ENCODE measurements around a stretch of chr4.

DNA sequence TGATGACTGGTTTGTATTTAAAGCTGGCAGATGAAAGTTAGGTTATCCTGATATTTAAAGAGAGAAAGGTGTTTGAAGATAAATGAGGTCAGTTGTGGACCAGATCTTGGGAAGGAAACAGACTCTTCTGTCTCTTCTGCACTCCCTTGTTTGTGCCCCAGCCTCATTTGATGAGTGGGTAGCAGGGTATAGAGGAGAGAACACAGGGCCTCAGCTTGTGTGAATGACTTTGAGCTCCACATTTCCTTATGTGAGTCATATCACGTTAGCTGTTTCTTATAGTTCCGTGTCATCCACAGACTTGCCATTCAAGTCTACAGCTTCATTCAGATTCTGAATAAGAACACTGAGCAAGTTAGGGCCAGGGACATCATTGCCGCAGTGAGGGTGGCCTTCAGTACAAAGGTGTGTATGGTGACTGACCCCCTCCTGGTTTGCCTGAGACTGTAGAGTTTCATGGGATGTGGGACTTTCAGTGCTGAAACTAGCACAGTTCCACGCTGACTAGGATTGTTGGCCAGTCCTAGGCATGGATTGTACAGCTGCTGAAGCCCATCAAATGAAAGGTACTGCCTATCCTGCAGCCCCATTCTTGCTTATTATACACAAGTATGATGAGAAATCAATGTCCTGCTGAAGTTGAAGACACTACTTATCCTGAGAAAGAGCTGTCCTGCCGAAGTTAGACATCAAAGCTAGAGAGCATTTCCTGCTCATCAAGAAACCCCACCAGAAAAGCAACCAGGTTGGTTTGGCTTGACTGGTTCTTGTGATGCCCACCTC is 23.6 kb downstream of the KLF3 start:
- PRO-cap = bidirectional peak, plus-strand start at position 340 of the sequence, minus-strand start at position 250 of the sequence
- RAMPAGE, long total RNA, 4 experiments = no peak in any of the 4 experiments

DNA sequence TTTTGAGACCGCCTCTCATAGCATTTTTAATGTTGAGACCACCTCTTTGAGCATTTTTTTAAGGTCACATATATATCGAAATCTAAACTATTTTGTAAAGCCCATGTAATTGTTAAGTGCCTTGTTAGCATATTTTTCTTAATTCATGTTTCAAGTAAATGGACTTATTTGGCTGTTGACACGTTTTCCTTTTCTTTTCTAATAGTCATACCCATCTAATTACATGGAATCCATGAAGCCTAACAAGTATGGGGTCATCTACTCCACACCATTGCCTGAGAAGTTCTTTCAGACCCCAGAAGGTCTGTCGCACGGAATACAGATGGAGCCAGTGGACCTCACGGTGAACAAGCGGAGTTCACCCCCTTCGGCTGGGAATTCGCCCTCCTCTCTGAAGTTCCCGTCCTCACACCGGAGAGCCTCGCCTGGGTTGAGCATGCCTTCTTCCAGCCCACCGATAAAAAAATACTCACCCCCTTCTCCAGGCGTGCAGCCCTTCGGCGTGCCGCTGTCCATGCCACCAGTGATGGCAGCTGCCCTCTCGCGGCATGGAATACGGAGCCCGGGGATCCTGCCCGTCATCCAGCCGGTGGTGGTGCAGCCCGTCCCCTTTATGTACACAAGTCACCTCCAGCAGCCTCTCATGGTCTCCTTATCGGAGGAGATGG is 24.5 kb downstream of the KLF3 start:
- PRO-cap = no peak
- RAMPAGE, long total RNA, 4 experiments = no peak in any of the 4 experiments

- PRO-cap = unidirectional peak, plus-strand start at chr4:38781068
- RAMPAGE, long total RNA, 4 experiments = no peak in any of the 4 experiments
Measured at GRCh38 chr4:38780914-38781370, 1.8 kb downstream of the TLR10 start.

DNA sequence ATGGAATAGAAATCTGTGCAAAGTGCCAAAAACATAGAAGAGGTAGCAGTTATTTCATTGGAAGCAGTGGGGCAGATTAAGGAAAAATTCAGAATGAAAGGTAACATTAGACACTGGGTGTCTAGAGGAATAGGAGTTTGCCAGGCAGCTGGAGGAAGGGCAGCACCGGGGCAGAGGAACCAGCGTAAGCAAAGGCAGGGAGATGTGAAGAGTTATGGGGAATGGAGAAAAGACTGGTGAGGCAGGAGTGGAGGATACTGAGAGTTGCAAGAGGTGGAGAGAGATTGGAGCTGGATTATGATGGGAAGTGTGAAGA is 1.6 kb downstream of the FAM114A1 start:
- PRO-cap = no peak
- RAMPAGE, long total RNA, 4 experiments = no peak in any of the 4 experiments

DNA sequence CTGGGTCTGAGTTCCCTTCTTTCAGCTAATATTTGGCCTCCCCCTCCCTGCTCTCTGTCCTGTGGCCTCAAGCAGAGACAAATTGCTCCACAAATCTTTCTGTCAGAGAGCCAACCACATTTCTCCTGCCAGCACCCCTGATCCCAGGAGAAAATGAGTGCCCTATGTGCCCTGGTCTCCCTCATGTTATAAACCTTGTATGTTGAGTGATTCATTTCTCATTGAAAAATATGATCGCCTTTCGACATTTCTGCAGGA is 82.0 kb downstream of the TMEM156 start:
- PRO-cap = no peak
- RAMPAGE, long total RNA, 4 experiments = no peak in any of the 4 experiments

GRCh38 chr4:39289742-39290302 is 76.3 kb downstream of the RFC1 start:
- PRO-cap = no peak
- RAMPAGE, long total RNA, 4 experiments = no peak in any of the 4 experiments

GRCh38 chr4:39455561-39456570 is 2.9 kb downstream of the RPL9 start:
- PRO-cap = no peak
- RAMPAGE, long total RNA, 4 experiments = no peak in any of the 4 experiments

- PRO-cap = bidirectional peak, plus-strand start at chr4:39459539, minus-strand start at chr4:39459462
- RAMPAGE, long total RNA, 4 experiments = no peak in any of the 4 experiments
Measured at GRCh38 chr4:39459147-39459730, 383 bp downstream of the LIAS start.

GRCh38 chr4:39472237-39472822 is 13.5 kb downstream of the LIAS start:
- PRO-cap = no peak
- RAMPAGE, long total RNA, 4 experiments = no peak in any of the 4 experiments

GRCh38 chr4:39485243-39485610 is 26.4 kb downstream of the LIAS start:
- PRO-cap = no peak
- RAMPAGE, long total RNA, 4 experiments = no peak in any of the 4 experiments

GRCh38 chr4:39527681-39528548 is 676 bp upstream of the UGDH start:
- PRO-cap = bidirectional peak, plus-strand start at chr4:39527754, minus-strand start at chr4:39527390; bidirectional peak, plus-strand start at chr4:39528013, minus-strand start at chr4:39528026; bidirectional peak, plus-strand start at chr4:39528286, minus-strand start at chr4:39528223
- RAMPAGE, long total RNA, 4 experiments = start-site peak on the plus strand in 2 of 4 experiments, at chr4:39527719-39528118 at its widest, 16 to 36 reads per replicate

DNA sequence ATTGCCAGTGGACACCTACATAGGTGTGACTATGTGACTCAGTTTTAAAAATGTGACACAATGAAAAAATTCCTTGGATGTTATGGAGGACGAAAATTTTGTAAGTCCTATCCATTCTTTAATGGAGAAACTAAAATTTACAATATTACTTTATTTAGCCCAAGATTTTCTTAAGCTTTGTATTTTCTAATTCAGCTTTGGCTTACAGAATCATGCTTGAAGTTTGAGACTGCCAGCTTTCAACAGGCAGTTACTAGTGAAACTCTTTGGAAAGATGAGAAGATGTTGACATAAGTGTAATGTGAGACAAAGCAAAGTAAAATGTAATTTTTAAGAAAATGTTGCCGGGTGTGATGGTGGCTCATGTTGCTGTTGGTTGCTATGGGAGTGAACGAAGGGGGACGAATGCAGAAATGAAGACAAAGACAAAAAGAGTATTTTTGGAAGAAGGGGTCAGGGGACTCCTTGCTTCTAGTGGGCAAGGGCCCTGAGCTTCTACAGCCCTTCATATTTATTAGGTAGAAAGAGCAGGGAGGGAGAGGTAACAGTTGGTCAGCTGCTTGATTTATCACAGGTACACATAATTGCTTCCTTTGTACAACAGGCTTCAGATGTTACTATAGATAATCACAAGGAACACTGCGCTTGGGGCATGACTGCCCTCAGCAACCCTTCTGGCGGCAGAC is 11.8 kb upstream of the UGDH start:
- PRO-cap = no peak
- RAMPAGE, long total RNA, 4 experiments = no peak in any of the 4 experiments

DNA sequence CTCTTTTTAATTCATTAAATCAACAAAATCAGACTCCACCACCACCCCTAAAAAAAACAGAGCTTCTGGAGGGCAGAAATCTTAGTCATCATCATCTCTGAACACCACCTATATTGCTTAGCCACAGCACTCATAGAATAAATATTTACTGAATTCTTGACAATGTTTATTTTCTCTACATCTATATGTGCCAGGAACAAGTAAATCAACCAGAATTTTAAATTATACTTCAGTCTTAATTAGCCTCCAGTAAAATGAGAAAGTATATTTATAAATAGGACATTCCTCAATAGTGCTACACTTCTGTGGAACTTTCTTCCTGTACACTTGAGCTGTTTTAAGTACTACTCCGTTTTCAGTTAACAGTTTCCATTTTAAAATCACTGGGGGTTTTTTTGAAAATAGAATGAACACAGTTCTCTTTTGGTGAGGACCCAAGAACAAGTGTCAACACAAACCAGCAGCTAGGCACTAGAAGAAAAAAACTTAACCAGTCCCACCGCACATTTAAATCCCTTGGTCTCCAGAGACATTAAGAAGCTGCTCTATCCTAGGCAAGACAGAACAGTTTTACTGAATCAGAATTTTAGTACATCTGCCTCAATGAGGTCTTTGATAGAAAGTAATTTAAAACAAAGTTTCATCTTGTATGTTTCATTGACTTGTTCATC is 25.5 kb downstream of the SMIM14 start:
- PRO-cap = no peak
- RAMPAGE, long total RNA, 4 experiments = no peak in any of the 4 experiments

DNA sequence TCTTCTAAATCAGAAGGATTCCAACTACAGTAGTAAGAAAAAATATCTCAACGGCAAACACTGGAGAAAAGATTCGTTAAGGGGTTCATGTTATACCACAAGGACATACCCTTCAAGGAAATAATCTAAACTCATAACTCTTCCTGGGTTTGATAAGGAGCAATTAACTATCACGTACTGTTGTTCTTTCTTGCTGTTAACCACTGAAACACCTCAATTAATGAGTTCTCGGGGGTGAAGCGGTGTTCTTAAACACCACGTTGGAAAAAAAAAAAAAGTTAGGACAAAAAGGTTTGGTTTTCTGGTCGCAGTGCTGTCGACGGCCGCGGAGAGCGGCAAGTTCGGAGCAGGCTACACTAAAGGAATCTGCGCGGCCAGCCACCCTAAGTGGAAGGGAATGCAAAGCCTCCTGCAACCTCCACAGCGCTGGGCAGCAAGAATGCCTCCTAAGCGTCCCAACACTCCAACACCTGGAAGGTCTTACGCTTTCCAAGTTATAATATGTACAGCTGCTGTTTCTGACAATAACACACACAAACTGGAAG is 1.3 kb downstream of the SMIM14 start:
- PRO-cap = unidirectional peak, plus-strand start at position 322 of the sequence; bidirectional peak, plus-strand start at position 364 of the sequence, minus-strand start at position 358 of the sequence
- RAMPAGE, long total RNA, 4 experiments = no peak in any of the 4 experiments

DNA sequence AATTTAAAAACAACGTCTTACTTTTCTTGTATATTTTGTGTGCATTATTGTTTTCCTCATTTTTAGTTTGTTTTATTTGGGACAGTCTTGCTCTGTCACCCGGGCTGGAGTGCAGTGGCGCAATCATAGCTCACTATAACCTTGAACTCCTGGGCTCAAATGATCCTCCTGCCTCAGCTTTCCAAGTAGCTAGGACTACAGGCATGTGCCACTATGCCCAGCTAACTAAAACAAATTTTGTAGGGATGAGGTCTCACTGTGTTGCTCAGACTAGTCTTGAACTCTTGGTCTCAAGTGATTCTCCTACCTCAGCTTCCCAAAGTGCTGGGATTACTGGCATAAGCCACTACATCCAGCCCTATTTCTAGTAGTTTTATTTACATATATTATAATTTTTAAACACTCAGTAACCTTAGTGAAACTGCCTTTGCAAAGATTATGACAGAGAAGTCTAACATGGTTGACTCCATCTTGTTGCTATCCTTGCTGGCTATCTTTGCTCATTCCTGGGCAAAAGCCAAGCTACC is 9.7 kb upstream of the SMIM14 start:
- PRO-cap = no peak
- RAMPAGE, long total RNA, 4 experiments = no peak in any of the 4 experiments

DNA sequence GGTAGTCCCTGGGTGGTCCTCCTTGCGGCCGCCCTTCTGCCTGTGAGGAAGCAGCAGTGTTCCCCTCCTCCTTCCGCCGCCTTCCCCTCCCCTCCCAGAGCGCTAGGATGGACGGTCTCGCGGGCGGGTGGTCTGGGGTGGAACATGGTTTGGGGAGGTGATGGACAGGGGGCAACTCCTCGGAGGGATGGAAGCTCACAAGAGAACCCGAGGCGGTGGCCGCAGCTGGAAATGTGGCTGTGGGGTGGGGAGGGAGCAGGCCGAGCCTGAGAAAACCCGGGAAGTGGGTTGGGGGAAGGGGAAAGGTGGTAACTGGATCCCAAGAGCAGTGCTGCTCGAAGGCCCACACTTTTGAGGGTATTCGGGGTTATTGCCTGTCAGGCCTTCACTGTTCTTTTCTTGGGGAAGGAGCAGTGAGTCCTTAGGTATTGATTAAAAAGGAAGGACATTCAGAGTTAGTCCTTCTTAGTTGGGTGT is 571 bp downstream of the UBE2K start:
- PRO-cap = unidirectional peak, minus-strand start at position 84 of the sequence
- RAMPAGE, long total RNA, 4 experiments = no peak in any of the 4 experiments

DNA sequence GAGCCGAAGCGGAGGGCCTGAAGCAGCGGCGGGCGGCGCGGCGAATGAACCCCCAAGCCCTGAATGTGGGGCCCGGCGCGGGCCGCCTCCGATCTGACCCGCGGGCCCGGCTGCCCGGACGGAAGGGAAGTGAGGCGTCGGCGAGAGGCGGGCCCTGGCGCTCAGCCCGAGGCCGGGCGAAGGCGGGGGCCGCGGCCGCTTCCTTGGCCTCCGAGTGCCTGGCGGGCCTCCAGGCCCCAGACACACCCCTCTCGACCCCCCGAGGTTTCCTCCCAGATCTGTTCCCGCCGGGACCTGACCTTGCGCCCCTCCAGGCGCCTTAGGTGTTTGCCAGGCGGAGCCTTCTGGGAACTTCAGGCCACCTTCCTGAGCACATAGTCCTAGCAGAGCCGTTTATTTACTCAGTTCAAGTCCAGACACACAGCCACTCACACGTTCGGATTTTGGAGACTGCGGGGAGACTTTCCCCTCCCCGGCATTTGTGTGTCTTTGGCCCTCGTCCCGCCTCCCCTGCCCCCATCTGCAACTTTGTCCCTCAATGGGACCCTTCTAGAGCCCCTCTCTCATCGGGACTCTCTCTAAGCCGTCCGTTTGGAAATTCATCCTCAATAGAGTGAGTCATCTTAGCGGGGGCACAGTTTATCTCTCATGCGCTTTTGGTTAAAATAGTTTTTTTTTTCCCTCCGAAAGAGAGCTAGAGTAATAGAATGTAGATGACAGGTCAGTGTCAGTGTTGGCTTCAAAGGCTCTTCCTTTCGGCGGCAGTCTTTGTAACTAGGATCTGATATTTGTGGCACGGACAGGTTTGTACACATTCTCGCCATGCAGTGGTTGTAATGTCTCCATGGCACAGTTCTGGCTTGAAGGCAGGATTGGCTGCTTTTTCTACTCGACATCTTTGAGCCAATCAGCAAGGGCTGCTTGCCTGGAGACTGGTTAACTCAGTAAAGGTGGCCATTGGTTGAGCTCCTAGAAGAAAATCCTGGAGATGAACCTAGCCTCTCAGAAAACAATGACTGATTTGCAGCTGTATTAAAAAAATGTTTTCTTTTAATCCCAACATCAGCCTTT is 790 bp downstream of the N4BP2 start:
- PRO-cap = bidirectional peak, plus-strand start at position 164 of the sequence, minus-strand start at position 120 of the sequence; bidirectional peak, plus-strand start at position 404 of the sequence, minus-strand start at position 318 of the sequence; bidirectional peak, plus-strand start at position 724 of the sequence, minus-strand start at position 615 of the sequence; bidirectional peak, plus-strand start at position 1,005 of the sequence, minus-strand start at position 857 of the sequence
- RAMPAGE, long total RNA, 4 experiments = start-site peak on the minus strand in 1 of 4 experiments, centred at position 107 of the sequence, 6 reads per replicate

DNA sequence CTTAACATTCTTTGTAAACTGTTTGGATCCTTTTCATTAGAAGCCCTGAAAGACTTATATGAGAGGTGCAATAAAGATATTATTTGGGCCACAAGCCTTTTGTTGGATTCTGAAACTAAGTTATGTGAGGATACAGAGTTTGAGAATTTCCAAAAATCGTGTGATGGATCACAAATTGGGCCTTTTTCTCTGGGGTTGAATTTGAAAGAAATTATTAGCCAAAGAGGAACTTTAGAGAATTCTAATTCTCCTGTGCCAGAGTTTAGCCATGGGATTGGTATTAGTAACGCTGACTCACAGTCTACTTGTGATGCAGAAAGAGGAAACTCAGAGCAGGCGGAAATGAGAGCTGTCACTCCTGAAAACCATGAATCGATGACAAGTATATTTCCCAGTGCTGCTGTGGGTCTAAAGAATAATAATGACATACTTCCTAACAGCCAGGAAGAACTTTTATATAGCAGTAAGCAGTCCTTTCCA is 64.8 kb downstream of the N4BP2 start:
- PRO-cap = no peak
- RAMPAGE, long total RNA, 4 experiments = no peak in any of the 4 experiments

DNA sequence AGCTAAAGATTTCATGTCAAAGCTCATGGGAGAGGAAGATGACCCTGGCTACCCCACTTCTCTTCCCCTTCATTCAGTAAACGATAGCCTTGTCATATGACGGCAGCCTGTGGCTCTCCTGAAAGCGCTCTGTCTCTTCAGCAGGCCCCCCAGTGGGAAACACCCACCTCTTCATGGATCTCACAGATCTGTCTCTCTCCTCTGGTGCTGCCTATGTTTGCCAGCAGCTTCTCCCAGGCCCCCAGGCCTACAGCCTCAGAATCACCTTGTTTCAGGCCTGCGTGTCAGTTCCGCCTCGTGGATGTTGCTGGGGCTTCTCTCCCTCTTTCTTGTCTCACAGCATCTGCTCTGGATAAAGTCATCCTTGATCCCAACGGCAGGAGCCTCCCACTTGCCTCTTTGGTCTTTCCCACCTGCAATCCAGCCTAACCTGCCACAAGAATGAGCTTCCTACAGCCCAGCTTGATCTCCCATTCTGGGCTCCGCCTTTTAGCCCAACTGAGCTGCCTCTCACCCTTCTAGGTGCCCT is 34.6 kb downstream of the RHOH start:
- PRO-cap = no peak
- RAMPAGE, long total RNA, 4 experiments = no peak in any of the 4 experiments

DNA sequence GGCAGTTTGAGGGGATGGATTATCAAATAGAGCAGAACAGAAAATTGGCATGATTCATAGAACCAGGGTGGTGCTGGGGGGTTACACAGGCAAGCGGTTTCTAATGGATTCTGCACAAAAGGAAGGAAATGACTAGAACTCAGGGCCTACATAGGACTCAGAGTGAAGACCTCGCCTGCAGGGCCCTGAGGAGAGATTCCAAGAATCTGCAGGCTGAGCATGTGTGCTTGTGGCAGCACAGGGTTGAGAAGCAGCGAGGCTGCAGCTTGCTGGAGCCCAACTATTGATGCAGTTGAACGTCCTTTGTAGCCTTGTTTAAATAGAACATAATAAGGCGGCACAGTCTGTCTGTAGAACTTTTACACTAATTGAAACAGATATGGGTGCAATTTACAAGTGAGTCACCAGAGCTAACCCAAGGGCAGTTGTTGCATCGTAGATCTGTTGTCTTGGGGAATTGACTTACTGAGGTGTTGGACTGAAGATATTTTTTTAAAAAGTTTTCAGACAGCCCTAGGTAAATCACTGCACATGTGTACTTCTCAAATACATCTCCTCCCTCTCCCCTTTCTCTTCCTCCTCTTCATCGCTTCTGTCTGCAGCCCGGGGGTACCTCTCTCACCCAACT is 58.2 kb downstream of the RHOH start:
- PRO-cap = no peak
- RAMPAGE, long total RNA, 4 experiments = no peak in any of the 4 experiments